Camera-type eye (tissue), 1 donor: ENCODE results near the gene PALM2AKAP2.

DNA sequence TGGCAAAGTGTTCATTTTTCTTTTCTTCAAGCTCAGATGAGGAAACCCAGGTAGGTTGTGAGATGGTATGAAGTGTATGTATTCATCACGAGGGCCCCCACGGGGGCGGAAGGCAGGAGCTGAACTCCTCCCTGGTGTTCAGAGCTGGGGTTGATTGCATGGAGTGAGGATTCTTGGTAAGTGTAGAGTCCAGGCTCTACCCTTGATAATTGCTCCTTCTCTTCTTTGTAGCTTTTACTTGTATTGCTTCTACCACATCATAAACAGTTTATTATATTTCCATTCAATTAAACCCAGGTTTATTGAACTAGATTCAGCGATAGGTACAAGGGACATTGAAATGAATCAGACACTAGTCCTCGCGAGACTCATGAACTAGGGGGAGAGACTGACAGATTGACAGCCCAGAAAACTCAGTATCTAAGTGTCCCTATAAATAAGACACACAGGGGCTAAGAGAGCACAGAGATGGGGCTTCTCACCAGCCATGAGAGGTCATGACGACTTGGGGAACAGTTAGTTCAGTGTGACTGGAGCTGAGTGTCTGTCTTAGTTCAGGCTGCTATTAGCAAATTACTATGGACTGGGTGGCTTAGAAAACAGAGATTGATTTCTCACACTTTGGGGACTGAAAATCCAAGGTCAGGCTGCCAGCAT, 116.8 kb upstream of the KLF4 start:
- RAMPAGE, long total RNA: no peak

DNA sequence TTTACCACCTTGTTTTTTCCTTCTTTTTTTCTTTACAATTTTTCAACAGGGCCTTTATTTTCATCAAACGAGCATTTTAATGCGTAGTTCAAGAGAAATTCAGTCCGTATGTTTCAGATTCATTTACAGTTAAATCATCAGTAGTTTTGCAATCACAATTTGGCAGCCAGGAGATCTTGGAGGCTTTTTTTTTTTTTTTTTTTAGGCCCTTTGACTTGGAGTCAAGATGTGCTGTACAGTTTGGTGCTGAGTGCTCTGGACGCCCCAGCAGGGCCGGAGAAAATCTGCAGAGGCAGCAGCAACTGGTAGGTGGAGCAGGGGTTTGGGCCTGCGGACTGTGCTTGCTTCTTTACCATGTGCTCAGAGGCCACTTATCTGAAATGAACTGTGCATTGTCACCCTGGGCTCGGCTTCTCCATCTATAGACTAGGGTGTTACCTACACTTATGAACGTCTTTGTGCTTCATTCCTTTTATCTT, 245.1 kb upstream of the KLF4 start:
- RAMPAGE, long total RNA: start-site peak on the plus strand centred at position 233 of the sequence, 11 bp wide, 5 reads

- RAMPAGE, long total RNA: no peak
Measured at GRCh38 chr9:108440044-108440433, 415.7 kb downstream of the ACTL7B start.

DNA sequence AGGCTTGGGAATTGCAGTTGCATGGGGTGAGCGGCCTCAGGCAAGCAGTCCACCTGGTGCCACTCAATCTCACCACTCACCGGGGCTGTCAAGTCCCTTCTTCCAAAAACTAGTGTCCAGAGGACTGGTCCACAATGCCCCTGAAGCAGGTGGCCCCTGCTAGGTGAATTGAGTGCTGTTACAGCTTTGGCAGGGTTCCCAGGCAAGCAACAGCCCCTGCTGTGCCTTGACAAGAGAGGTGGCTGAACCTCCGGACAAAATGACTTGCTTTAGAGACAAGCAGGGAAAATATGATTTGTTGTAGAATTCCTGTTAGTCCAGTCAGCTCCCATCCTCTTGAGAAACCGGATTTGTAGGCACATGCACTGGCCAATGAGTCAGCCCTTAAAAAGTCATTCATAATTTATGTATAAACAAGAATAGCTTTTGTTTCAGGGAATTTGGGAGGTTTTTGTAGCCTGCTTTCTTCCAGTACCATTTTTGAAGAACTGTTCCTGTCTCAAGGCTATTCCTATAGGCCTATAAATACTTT, 411.2 kb downstream of the ACTL7B start:
- RAMPAGE, long total RNA: no peak

DNA sequence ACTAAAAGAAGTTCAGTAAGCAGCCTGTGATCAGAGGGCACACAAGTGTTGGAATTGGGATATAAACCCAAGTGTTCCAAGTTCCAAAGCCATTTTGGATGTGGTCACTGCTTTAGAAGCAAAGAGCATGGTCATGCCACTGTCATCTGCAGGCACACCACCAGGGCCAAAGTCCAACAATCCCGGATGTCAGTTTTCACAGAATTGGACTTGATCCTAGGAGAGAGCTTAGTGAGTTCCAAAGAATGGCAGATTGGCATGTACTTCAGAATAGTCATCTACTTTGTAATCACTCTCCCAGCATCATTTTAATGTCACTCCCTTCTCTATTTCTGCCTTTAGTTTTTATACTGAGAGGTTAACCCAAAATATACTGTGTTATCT, 388.1 kb downstream of the ACTL7B start:
- RAMPAGE, long total RNA: no peak

- RAMPAGE, long total RNA: no peak
Measured at GRCh38 chr9:108478297-108478980, 377.3 kb downstream of the ACTL7B start.

DNA sequence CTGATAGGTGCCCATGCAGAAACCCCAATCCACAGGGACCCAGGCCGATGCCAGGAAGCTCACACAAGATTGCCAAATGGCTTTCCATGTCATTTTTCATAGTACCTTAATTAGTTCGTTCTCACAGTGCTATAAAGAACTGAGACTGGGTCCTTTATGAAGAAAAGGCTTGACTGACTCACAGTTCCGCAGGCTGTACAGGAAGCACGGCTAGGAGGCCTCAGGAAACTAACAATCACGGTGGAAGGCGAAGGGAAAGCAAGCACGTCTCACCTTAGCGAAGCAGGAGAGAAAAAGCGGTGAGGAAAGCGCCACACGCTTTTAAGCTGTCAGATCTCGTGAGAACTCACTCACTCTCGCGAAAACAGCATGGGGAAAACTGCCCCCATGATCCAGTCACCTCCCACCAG, 13.0 kb downstream of the ACTL7B start:
- RAMPAGE, long total RNA: no peak

- RAMPAGE, long total RNA: no peak
Measured at GRCh38 chr9:108994712-108995108, 18.6 kb downstream of the CTNNAL1 start.

GRCh38 chr9:109016257-109017103, 3.2 kb upstream of the CTNNAL1 start:
- RAMPAGE, long total RNA: no peak

- RAMPAGE, long total RNA: no peak
Measured at GRCh38 chr9:109032990-109033775, 19.9 kb upstream of the CTNNAL1 start.

DNA sequence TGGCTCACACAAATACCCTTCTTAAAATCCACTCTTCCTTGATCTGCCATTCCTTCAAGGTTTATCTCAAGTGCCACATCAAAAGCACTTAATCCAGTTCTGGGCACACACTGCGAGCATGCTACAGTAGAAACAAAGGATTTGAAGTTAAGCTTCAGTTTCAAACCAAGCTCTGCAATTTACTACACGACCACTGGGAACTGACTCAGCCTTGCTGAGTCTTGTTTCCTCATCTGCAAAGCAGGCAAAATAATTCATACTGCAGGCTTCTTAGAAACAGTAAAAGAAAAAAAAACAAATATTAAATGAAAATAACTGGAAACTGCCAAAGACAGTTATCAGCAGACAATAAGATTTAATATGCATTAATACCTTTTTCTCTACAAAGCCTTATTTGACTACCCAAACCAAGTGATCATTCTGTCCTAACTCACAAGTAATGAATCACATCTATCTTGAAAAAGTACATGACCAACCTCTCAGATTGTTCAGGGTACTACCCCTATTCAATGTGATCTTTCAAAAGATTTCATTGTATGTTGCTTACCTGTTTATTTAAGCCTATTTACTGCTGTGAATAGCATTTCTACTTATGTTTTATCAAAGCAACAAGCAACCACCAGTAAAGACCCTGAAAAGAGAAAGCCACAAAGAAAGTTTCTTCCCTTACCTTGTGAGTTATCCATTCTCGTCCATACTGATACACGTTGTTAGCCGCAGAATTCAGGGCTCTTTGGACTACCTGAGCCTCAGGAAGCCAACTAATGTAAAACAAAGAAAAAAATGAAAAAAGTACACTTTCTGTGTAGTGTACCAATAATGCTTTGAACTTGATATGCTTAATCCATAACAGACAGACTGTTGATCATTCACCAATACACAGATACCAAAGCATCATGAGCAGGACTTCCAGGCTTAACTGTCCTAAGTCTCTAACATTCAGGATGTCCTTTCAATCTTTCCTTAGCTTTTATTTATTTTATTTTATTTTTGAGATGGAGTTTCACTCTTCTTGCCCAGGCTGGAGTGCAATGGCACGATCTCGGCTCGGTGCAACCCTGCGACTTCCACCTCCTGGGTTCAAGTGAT, 50.9 kb upstream of the CTNNAL1 start:
- RAMPAGE, long total RNA: no peak

DNA sequence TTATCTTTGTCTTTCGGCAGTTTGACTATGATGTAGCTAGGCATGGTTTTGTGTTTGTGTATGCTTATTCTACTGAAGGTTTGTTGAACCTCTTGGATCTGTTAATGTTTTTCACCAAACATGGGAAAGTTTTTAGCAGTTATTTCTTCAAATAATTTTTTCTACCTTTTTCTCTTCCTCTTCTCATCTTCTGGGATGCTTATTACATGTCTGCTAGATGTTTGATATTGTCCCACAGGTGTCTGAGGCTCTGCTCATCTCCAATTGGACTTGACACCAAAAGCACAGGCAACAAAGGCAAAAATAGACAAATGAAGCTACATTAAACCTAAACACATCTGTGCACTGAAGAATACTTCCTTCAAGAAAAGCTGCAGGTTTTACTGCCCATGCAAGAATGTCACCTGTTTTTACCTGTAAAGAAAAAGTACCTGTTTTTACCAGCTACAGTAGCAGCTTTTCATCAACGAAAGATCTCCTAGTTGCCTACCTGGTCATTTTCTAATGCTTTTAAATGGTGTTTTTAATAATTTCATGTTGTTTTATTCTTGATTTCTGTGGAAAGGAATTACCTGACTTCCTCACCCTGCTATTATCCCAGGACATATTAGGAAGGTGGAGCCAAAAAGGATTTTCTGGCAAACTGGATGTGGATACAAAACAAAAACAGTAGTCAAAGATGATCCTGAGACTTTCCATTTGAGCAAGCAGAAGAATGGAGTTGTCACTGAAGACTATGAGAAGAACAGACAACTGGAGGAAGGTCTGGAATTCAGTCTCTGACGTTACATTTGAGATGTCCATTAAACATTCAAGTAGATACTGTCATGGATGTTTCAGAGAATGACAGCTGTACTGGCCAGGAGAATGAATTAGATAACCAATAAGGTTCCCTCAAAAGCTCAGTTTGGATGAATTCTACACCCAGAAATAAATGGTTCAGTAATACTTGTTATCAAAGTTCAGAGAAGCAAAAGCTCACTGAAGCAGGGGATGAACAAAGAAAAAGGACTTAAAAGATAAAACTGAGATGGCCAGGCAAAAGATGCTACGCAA, 40.7 kb downstream of the TMEM245 start:
- RAMPAGE, long total RNA: no peak

- RAMPAGE, long total RNA: no peak
Measured at GRCh38 chr9:109255423-109256342, 65.2 kb downstream of the EPB41L4B start.

DNA sequence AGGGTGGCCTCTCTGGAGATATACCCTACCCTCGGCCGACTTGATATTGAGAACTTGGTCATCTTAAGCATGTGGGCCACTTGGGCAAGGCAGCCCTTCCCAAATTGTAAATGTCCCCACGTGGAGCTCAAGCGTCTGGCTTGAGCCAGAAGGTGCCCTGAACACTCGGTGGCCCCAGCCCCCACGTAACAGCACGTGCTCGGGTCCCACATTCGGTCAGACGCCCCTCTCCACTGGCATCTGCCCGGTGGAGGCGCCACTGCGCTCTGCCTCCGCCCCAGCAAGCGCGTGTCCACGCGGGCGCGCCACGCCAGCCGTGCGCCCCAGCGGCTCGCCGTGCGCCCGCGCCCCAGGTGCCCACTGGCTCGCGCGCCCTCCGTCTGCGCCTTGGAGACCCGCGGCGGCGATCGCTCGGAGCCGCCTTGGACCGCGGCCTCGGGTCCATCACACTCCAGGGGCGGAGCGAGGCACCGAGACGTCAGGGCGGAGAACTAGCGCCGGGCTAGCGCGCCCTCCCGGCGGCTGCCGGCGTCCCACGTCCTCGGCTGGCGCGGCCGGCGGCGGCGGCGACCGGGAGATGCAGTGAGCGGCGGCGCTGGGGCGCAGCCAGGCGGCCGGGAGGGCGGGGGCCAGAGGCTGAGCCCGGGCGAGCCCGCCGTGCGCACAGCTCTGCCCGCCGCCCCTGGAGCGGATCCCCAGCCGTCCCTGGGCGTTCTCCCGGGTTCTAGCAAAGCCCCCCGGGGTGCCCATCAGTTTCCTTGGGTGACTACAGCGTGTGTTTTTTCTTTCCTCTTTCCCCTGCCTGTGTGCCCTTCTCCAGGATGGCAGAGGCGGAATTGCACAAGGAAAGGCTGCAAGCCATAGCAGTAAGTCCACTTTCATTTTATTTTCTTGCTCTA, at the start of gene PALM2AKAP2:
Gene PALM2AKAP2 (plus strand): TSS at position 531 of the 899 bp plus-strand sequence.
- RAMPAGE, long total RNA: start-site peak on the plus strand centred at position 652 of the sequence, 94 bp wide, 20 reads

GRCh38 chr9:109791295-109791551, 11.2 kb downstream of the PALM2AKAP2 start:
- RAMPAGE, long total RNA: no peak

DNA sequence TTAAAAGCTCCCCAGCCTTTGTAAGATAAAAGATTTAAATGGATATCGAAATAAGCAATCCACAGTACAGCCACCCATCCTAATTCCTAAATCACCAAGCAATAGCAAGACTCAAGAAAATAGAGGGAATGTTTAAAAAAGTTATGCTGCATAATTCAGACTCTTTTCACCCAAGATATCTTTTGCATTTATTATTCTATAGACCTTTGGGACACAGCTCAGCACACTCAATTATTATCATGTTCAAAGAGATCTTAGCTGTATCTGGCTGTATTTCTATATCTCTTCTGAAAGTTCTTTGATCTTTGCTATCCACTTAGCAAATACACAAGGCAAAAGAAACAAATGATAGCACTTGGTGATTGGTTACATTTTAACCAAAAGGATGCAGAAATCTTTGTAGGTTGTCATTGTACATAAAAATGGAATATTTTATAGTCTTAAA, 6.9 kb upstream of the C9orf152 start:
- RAMPAGE, long total RNA: no peak

DNA sequence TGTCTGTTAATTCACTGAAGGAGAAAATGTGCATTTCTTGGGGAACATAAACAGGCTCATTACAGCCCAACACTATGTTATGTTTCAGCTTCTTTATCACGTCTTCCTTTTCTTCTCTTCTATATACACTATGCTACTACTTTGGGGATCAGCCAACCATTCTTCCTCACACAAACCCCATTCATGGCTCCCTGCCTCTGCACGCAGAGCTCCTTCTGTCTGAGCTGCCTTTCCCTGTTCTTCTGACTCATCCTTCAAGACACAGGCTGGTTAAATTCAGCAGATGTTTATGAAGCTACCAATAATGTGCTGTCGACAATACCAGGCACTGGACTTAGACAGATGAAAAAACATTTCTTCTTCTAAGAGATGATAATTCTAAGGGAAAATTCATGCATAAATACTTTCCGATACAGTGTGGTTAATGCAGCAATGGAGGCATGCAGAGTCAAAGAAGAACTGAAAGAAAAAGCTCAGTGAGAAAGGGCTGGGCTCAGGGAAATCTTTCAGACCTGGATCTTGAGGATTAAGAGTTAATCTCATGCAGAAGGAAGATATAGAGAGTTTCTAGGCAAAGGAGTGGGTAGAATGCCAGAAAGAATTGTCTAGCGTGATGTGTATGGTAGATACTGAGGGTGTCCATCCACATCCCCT, 102.6 kb upstream of the TXNDC8 start:
- RAMPAGE, long total RNA: no peak

- RAMPAGE, long total RNA: no peak
Measured at GRCh38 chr9:110800613-110801190, 132.1 kb downstream of the MUSK start.

- RAMPAGE, long total RNA: no peak
Measured at GRCh38 chr9:110867901-110868682, 170.2 kb downstream of the LPAR1 start.

- RAMPAGE, long total RNA: no peak
Measured at GRCh38 chr9:111030434-111031124, 7.7 kb downstream of the LPAR1 start.